Colon Carcinoma Metastatic in the Brain (tissue), 2 donors: ENCODE results near the gene TUBA8.

- PRO-cap, 2 experiments, result no peak in any of the 2 experiments
These were observed at the start of gene TUBA8 for GRCh38 chr22:18110021-18111260. TUBA8 (plus strand) TSS chr22:18110809.

DNA sequence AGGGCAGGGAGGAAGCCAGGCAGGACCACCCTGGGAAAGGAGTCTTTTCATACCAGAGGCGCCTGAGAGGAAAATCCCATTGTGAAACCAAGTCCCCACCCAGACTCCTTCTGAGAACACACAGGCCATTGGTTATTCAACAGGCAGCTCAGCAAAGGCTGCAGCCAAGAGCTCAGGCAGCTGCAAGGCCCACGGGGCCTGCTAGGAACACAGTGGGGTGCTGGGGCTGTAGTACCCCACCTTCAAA, 6.8 kb downstream of the PRODH start:
- PRO-cap, 2 experiments, result no peak in any of the 2 experiments

DNA sequence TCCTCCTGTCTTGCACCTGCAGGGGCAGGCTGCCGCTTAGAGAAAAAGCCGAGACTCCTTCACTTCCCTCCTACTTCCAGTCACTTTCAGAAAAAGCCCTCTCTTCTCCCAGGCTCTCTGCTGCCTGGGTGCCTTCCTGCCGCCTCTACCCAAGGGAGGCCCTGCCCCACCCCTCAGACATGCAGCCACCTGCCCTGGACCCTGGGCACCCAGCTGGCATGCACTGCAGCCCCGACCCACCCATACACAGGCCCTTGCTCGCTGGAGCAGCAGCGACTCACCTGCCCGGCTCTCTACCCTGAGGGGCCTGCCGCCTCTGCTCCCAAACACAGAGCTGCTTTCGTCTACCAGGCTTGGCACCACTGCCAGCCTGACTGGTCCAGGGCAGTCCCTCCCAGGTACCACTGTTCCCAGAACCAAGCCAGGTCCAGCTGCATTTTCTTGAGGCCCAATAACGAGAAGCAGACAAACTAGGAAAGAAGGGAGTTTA, 1.3 kb upstream of the TSSK2 start:
- PRO-cap, 2 experiments, result no peak in any of the 2 experiments

- PRO-cap, 2 experiments, result peak in 1 of 2 experiments; most common plus-strand start chr22:19177386 (in 1)
These were observed 1.7 kb downstream of the SLC25A1 start for GRCh38 chr22:19176440-19177563.

- PRO-cap, 2 experiments, result no peak in any of the 2 experiments
These were observed 34.9 kb downstream of the HIRA start for GRCh38 chr22:19396603-19397010.

- PRO-cap, 2 experiments, result no peak in any of the 2 experiments
These were observed 29.9 kb downstream of the HIRA start for GRCh38 chr22:19401221-19402508.

- PRO-cap, 2 experiments, result no peak in any of the 2 experiments
These were observed 12.0 kb downstream of the HIRA start for GRCh38 chr22:19419477-19420065.

- PRO-cap, 2 experiments, result no peak in any of the 2 experiments
These were observed 8.9 kb downstream of the HIRA start for GRCh38 chr22:19422621-19423099.

GRCh38 chr22:19424002-19424546, 7.5 kb downstream of the HIRA start:
- PRO-cap, 2 experiments, result no peak in any of the 2 experiments

DNA sequence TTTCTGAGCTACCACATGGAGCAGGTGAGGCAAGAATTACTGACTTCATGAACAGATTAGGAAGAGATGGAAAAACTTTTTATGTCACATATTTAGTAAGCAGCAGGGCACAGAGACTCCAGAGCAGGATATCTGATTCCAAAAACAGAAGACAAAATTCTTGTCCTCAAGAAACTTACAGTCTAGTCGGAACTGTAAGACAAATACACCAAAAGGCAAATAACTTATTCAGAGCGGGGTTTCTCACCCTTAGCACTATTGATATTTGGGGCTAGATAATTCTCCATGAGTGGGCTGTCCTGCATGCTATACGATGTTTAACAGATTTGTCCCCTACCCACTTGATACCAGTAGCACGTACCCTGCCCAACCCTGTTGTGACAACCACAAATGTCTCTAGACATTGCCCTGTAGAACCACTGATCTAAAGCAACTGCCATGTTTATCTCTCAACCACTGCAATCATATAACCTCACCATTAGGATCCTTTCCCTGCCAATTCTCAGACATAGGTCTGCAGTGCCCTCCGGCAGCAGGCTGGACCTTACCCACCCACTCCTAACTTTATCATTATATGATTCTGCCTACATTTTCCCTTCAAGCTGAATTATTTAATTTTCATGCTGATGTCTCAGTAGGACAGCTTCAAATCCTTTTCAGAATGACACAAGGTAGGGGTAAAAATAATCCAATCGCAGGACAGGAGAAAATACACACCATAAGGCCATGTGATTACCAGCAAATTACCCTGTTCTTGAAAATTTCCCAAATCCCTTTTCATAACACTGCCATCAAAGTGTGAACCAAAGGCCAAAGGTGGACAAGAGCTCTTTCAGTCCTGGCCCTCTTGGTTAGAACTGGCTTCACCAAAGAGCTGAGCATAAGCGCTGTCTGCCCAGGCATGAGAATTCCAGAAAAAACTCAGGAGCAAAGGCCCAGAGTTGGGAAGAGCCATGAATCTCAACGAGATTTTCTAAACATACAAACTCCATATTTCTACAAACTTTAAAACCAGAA, 4.4 kb downstream of the HIRA start:
- PRO-cap, 2 experiments, result no peak in any of the 2 experiments

DNA sequence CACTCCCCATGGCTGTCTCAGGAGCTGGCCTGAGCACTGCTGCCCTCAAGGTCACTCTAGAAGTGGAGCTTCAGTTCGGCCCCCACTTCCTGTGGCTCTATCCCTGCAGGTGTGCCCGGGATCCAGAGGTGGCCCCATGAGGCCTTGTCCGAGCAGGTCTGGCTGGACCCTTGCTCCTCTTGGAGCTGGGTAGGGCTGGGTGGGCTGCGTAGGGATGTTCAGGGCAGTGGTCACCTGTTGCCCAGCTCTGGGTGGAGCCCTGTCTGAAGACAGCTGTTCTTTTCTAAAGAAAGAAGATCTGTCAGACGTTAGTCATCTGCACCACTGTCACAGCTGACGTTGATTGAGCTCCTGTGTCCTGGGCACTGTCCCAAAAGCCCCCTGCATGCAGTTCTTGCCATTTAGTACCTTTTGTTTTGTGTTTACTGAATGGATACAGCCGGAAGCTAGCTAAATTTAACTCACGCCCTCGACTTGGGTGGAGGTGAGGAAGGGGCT, 75.6 kb upstream of the CLDN5 start:
- PRO-cap, 2 experiments, result no peak in any of the 2 experiments

DNA sequence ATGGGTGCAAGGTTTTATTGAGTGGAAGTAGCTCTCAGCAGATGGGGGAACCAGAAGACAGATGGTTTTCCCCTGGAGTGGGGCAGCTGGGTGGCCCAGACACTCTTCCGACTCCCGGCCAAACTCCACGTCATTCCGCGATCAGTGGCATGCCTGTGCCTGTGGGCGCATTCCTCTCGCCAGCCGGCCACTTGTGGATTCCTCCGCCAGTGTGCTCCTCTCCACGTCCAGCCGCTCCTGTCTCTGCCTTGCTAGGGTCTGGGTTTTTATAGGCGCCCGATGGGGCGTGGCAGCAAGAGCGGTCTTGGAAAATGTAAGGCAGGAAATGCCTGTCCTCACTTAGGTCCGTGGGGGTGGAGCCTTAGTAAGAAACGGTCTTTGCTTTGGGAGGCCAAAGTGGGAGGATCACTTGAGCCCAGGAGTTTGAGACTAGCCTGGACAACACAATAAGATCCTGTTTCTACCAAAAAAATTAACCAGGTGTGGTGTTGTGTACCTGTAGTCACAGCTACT, 81.6 kb upstream of the SEPTIN5 start:
- PRO-cap, 2 experiments, result no peak in any of the 2 experiments

DNA sequence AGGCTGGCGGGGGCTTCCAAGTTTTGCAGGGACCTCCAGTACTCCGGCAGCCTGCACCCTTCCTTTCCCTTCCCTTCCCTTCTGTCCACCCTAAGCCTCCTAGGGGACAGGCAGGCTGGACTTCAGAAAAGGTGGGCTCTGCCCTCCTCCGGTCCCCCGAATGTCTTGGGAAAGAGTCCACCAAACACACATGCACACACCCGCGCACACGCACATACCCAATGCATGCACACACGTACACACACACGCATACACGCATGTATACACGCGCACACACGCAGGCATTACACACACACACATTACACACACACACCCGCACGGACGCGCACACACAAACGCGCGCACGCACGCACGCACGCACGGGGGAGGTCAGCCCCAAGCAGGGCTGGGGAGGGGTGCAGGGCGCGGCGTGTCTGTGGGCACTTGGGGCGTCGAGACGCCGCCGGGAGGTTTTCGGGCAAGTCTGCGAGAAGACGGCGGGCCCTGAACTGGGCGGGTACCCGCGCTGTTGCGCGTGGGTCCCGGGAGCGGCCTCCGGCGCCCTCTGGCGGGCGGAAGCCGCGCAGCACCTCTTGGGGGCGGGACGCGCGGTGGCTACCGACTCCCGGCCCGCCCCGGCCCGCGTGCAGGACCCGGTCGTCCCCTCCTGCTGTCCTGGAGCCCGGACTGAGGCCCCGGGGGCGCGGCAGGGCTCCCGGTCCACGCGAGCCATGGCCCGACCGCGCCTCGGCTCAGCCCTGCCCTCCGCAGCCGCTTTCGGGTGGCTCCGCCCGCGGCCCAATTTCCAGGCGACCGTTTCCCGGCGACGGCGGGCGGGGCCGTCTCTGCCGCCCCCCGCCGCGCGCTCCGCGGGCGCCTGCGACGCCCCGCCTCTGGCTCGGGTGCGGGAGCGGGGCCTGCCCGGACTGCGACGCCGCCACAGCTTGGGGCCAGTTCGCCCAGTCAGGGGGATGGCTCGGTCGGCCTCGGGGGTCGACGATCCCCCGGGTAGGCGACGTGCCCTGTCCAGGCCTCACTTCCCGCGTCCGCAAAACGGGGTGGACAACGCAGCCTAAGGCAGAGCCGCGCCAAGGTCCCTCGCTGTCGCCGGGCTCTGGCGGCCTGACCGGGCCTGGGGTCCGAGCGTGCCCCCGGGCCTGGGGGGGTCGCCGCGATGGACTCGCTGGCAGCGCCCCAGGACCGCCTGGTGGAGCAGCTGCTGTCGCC, 3.7 kb downstream of the SEPTIN5 start:
- PRO-cap, 2 experiments, result no peak in any of the 2 experiments

DNA sequence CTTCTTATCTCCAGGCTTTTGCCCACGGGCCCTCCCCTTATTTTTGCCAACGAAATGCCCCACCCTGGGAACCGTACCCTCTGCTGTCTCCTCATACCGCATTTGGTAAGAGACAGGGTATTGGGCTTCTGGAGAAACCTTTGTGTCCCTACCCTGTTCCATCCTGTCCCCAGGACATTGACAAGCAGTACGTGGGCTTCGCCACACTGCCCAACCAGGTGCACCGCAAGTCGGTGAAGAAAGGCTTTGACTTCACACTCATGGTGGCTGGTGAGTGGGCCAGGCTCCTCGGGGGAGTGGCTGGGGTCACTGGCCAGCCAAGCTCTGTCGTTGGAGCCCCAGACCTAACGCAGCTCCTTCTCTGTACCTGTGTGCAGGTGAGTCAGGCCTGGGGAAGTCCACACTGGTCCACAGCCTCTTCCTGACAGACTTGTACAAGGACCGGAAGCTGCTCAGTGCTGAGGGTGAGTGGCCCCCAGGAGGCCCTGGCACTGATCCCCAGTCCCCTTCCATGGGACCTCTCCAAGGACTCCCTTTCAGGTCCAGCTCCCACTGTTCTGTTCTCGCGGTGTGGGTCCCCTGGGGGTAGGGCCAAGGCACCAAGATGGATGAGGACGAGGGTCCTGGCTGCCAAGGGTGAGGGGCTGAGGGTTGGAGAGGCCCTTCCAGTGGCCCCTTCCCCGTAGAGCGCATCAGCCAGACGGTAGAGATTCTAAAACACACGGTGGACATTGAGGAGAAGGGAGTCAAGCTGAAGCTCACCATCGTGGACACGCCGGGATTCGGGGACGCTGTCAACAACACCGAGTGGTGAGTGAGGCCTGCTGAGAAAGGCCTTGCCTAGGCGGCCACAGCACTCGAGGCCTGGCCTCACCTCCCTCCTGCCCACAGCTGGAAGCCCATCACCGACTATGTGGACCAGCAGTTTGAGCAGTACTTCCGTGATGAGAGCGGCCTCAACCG, 3.6 kb upstream of the GP1BB start:
- PRO-cap, 2 experiments, result no peak in any of the 2 experiments

- PRO-cap, 2 experiments, result no peak in any of the 2 experiments
These were observed 6.4 kb downstream of the TBX1 start for GRCh38 chr22:19766833-19767581.

GRCh38 chr22:19780305-19780711, 19.7 kb downstream of the TBX1 start:
- PRO-cap, 2 experiments, result no peak in any of the 2 experiments

DNA sequence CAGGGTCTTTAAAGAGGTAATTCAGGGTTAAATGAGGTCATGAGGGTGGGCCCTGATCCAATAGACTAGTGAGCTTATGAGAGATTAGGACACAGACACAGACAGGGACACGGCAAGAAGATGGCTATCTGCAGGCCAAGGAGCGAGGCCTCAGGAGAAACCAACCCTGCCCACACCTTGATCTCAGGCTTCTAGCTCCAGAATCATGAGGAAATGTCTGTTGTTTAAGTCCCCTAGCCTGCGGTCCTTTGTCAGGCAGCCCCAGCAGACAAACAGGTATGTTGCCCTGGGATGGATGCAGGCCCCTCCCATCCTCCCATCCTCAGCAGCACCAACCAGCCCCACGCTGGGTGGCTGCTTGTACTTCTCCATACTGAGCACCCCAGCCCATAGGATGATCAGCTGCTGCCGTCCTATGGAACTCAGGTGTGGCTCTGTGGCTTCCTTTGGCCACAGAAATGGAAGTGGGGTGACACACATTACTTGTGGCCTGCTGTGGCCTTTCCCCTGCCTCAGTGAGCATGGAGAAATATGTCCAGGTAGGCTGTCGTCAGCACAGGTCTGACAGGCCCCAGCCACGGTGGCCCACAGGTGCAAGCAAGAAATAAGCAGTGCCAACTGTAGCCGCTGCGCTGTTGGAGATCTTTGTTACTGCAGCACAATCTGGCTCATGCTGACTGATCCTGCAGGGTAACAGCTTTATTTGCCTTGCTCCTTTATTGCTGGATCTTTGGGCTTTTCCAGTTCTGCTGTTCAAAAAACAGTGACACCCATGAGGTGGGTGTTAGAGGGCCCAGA, 7.8 kb downstream of the GNB1L start:
- PRO-cap, 2 experiments, result no peak in any of the 2 experiments

DNA sequence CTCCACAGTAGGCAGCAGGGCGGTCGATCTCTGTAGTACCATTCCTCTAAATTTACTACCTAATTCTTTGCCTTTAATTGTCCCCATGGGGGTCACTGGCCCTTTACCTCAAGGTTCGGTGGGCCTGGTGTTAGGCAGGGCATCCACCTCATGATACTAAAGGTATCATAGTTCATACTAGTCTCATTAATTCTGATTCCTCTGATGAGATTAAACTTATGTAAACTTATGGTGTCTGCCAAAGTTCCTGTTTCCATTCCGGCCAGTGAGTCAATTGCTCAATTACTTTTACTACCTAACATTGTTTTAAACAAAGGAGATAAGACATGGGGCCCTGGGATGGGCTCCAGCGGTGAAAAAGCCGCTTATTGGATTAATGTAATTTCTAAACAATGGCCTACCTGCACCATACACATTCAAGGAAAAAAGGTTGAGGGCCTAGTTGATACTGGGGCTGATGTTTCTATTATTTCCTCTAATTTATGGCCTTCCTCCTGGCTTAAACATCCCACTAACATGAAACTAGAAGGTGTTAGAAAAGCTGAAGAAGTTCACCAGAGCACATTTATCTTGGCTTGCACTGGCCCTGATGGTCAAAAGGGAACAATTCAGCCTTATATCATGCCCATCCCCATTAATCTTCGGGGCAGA, 3.4 kb upstream of the COMT start:
- PRO-cap, 2 experiments, result no peak in any of the 2 experiments

DNA sequence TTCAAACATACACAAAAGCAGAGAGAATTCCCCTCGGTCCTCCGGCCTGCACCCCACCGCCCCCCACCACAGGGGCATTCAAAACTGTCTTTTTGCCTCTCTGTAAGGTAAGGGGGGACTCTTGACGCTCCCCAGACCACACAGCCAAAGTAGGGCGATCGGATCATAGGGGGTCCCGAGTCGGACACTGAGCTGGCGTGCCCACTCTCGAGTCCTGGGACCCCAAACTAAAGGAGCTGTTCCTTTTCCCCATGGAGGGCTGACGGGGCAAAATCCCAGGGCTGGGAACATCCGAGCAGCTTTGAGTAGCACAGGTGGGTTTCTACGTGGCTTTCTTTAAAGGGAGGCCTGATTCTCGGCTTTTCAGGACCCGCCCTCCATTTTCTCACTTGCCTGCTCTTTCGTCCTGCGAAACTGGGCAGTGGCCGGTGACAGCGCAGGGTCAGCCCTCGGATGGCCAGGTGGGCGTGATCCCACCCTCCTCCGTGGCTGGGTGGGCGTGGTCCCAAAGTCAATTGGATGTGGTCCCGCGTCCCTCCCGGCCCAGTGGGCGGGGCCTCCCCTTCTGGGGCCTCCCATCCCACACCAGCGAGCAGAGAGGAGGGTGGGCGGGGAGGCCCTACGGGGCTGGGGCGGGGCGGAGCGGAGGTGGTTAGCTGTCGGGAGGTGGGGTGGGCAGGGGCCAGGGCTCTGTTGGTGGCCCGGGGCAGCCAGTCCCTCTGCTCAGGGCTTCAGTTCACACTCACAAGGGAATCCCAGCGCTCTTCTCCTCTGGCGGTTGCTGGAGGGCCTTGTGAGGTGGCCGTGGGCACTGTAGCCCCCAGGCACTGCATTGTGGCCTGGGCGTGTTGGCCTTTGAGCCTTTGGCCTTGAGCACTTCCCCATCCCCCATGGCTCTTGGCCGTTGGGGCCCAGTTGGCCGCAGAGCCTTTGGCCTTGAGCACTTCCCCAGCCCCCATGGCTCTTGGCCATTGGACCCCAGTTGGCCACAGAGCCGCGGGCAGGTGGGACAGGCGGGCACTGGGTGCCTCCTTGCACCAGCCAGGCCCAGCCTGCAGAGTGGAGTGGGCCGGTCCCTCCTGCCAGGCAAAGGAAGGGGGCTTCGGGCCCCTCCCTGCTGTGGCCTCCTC, 17.7 kb upstream of the TXNRD2 start:
- PRO-cap, 2 experiments, result peak in 1 of 2 experiments; most common plus-strand start position 601 of the sequence (in 1); most common minus-strand start position 416 of the sequence (in 1)

DNA sequence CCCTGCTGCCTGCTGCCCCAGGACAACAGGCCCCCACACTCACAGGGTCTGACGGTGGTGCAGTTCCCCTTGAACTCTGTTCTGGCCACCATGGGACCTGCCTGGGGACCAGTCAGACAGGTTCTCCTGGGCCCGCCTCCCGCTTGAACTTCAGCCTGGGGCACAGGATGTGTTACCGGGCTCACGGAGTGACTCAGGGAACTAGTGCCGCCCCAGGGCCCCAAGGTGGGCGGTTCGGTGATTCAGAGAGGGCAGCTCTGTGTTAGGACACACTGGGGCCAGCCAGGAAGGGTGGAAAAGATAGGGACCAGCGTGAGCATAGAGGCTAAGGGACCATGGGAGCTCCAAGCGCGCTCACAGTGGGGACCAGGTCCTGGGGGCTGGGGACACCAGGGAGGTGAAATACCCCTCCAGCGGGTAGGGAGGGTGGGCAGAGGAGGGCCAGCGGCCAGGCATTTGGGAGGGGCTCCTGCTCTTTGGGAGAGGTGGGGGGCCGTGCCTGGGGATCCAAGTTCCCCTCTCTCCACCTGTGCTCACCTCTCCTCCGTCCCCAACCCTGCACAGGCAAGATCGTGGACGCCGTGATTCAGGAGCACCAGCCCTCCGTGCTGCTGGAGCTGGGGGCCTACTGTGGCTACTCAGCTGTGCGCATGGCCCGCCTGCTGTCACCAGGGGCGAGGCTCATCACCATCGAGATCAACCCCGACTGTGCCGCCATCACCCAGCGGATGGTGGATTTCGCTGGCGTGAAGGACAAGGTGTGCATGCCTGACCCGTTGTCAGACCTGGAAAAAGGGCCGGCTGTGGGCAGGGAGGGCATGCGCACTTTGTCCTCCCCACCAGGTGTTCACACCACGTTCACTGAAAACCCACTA, 21.6 kb upstream of the TXNRD2 start:
- PRO-cap, 2 experiments, result peak in 2 of 2 experiments; most common plus-strand start position 240 of the sequence (in 2); most common minus-strand start position 83 of the sequence (in 2)